HT1080 (cell line): ENCODE data around the genes PIGU, GGT7, GSS and EIF6.

DNA sequence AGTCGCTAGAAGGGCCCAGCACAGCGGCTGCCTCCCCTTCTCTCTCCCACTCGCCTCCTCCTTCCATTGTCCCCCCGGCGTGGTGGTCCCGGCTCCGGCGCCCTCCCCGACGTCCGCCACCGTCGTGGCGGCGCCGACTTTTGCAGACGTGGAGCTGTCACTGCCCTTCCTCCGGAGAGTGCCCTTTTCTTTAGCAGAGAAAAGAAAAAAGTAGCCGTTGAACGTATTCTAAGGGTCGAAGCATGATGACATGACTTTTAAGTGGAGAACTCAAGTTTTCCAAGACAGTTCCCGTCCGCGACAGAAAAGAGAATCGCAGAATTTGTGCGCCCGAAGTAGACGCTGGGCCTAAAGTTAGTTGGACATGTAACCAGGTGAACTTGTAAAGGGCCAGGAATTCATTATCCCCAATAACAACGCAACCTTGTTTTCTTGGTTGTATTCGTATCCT lies 774 bp downstream of the ITCH start:
RAMPAGE:
- cytosol, long total RNA: no peak
- long total RNA: no peak
- nucleus, long total RNA: no peak

DNA sequence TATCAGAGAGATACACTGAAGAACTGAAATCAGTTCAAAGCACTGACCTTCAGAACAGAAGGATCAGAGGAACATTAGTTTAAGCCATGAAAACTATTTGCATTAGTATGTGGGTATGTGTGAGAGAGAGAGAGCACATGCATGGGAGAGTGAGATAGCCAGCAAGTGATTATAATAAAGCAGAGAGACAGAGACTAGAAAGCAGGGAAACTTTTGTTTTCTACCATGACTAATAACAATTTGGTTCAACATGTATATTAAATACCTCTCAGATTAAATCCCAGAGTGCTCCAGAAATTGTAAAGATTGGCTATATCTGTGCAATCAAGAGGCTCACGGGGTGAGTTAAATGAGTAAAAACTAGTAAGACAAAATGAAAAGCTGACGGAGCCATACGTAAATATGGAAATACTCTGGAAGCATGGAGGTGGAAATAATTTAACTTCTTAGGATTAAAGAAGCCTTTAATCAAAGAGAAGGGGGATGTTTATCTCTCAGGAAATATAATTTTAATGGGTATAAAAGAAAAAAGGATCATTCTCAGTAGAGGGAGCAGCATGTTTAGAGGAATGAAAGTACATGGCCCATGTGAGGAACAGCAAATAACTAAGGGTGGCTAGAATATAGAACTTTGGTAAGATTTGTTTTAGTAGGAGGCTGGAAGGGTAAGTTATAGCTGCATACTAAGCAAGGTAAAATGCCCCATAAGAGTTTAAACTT lies 40.4 kb downstream of the ITCH start:
RAMPAGE:
- cytosol, long total RNA: no peak
- long total RNA: no peak
- nucleus, long total RNA: no peak

DNA sequence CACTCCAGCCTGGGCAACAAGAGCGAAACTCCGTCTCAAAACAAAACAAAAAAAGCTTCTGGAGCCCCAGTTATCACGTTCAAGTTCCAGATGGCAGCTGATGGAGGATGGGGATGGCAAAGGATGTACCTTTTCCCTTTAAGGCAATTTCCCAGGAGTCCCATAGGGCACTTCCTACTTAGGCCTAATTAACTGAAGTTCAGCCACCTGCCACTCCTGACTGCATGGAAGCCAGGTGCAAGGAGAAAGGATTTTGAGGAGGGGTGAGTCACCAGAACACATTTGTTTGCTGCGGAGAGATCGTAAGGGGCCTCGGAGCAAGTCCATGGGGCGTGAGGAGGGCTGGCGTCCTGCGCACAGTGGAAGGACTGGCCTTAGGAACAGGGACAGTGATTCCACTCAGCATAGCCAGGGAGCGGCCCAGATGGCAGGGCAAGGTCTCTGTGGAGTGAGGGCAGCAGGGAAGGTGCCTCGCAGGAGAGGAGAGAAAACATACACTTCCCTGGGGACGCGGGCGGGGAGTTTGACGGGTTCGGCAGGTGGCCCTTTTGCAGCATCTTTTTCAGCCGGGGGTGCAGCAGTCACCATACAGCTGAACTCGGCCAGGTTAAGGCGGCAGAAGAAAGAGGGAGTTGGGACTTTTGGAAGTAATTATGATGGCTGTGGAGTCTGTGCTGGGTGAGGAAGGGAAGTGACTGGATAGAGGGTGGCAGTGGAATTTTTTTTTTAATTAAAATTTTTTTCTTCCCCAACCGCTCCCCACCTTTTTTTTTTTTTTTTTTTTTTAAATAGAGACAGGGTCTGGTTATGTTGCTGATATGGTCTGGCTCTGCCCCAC lies 11.6 kb upstream of the MAP1LC3A start:
RAMPAGE:
- cytosol, long total RNA: no peak
- long total RNA: no peak
- nucleus, long total RNA: no peak

DNA sequence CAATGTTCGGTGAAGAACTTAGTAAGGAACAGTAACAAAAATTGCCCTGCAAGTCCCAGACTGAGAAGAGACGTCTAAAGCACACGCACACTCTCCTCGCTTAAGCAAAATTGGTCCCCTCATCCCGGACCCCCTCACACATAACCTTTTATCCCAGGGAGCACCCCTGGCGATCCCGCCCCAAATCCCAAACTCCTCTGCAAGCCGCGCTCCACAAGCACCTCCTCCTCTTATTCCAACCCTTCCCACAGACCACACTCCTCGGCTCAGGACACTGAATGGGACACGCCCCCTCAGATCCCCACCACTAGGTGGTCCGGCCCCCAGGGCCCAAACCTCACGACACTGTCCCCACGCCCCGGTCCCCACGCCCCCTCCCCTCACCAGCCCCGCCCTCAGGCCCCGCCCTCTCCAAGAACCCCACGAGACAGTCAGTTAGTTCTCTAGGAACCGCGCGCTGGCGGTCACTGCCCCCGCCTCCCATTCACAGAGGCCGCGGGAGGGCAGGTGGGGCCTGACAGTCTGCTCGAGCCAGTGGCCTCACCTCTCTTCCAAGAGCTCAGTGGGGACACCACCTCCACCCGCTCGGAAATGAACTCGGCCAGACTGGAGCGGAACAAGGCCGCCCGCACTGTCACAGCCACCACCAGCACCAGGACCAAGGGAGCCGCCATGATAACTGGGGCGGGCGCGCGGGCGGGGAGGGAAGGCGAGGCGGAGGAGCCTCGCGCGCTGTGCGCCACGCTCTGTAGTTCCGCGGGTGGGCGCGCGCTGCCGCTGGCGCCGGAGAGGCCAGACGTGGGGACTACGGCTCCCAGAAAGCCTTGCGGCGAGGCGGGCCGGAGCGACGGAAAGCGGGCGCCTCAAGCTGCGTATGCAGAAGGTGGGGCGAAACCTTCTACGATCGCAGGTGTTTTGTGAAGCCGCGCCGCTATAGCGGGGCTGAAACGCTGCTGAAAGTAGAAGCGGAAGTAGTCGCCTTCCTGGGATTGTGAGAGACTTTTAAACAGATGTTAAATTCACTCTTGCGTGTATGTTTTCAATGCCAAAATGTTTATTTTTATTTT lies at the start of gene PIGU:
TSS of gene PIGU (minus strand) at position 681 of the 1,067 bp plus-strand sequence.
RAMPAGE:
- cytosol, long total RNA: no peak
- long total RNA: start-site peak on the minus strand centred at position 694 of the sequence, 9 bp wide, 26 reads
- nucleus, long total RNA: start-site peak on the minus strand centred at position 692 of the sequence, 22 bp wide, 107 and 55 reads in 2 replicates

RAMPAGE:
- cytosol, long total RNA: no peak
- long total RNA: no peak
- nucleus, long total RNA: no peak
Observed at GRCh38 chr20:34713175-34713720, 9.1 kb downstream of the TP53INP2 start.

GRCh38 chr20:34731975-34732718 lies 28.0 kb downstream of the TP53INP2 start:
RAMPAGE:
- cytosol, long total RNA: no peak
- long total RNA: no peak
- nucleus, long total RNA: no peak

DNA sequence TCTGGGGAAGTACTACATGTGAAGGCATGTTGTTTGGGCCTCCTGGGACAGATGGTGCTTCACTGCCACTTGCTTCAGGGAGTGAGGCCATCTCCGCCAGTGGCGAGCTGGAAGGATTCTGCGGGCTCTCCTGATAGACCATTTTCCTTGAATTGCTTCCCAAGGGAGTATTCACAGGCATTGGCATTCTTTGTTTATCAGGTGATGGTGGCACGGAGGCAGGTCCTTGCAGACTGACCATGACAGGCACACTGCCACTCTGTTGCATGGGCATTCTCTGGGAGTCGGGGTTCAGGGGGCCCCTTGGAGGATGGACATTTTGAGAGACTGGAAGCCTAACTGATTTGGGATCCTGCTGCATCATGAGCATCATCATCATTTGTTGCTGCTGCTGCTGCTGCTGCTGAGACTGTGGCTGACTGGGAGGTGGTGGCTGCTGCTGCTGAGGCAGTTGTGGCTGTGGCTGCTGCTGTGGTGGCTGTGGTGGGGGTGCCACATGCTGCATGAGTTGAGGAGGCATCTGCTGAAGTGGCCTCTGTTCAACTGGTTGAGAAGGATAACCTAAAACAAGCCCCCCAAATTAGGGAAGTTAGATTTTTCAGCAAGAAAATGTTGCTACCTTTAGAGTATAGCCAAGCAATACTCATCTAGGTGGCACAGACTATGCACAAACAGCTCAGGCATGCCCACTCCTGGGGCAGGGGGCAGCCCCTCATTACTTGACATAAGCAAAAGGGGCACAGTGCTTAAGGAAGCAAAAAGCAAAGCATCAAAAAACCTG lies 38.8 kb downstream of the TP53INP2 start:
RAMPAGE:
- cytosol, long total RNA: no peak
- long total RNA: no peak
- nucleus, long total RNA: no peak

DNA sequence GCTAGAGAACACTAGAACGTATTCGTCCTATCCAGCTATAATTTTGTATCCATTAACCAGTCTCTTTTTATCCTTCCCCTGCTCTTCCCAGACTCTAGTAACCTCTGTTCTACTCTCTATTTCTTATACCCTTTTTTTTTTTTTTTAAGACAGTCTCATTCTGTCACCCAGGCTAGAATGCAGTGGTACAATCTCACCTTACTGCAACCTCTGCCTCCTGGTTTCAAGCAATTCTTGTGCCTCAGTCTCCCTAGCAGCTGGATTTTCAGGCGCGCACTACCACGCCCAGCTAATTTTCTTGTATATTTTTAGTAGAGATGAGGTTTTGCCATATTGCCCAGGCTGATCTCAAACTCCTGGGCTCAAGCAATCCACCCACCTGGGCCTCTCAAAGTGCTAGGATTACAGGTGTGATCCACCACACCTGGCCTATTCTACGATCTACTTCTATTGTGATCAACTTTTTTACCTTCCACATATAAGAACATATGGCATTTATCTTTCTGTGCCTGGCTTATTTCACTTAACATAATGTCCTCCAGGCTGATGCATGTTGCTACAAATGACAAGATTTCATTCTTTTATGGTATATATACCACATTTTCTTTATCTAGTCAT lies 20.4 kb downstream of the NCOA6 start:
RAMPAGE:
- cytosol, long total RNA: no peak
- long total RNA: no peak
- nucleus, long total RNA: no peak

DNA sequence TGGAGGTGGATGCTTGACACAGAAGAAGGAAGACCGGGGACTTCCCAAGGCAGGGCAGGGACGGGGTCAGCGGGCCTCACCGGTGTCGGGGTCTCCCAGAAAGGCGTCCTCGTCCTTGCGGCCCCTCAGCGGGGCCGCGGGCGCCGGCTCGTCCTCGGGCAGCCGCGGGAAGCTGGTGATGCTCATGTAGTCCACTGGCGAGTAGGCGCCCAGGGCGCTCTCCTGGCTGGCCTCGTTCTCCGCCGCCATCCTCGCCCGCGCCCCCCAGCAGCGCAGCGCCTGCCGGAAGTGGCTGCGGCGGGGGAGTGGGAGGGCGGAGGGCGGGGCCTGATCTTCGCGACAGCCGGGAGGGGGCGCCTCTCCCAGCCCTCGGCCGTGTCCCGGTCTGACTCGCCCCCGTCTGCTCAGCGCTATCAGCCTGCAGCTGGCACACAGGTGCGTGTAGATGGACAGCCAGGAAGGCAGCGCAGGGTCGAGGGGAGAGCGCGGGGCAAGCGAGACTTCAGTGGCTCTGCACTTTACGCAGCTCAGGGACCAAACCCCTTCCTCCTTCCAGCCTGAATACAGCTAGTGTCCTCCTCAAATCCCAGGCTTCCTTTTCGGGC lies at the start of gene GGT7:
TSS of gene GGT7 (minus strand) at position 290 of the 605 bp plus-strand sequence.
RAMPAGE:
- cytosol, long total RNA: no peak
- long total RNA: no peak
- nucleus, long total RNA: no peak

GRCh38 chr20:34953047-34953549 lies 2.5 kb downstream of the GSS start:
RAMPAGE:
- cytosol, long total RNA: no peak
- long total RNA: no peak
- nucleus, long total RNA: no peak

DNA sequence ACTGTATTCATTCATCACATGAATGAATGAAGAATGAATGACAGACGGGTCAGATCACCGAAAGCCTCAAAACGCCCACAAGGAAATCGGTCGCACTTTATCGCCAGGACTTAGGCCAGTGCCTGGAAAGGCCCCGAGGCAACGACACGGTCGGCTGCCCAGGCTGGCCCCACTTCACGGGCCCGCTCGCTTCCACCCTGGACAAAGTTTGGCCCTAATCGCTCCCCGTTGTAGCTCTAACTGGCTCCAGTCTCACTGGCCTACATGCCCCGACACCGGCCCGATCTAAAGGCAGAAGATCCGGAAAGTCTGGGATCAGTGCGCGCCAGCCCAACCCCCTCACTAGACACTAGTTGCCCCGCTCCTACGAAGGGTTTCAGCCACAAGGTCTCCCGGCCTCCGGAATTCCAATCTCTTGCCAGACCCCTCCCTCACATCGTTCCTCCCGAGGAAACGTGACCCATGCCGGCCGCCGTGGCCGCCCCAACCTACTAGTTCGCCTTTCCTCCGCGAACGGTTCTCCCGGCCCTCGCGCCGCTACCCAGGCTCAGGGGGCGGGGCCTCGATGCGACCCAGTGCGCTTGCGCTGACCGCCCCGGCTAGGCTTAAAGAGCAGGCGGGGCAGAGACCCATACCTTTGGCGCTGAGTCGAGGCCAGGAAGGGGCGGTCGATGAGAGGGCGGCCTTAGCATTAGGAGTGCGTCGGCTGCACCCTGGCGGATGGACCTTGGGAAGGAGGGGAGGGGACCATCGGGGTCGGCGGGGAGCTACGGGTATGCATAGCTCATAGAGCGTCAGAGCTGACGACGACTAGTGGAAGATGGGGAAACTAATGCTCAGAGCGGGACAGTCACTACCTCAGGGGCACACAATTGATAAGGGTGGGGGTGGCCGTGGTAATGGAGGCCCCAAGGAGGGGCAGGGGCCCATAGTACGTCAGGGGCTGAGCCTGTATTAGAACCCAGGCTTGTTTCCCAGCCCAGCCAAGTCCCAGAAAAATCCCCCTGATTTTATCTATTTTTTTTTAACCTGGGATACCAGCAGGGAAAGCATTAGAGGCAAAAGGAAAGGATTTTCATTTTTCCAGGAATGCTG lies at the start of gene GSS:
TSS of gene GSS (minus strand) at position 572 of the 1,095 bp plus-strand sequence.
RAMPAGE:
- cytosol, long total RNA: start-site peak on the minus strand centred at position 538 of the sequence, 54 bp wide, 809 and 868 reads in 2 replicates
- long total RNA: start-site peak on the minus strand centred at position 532 of the sequence, 43 bp wide, 272 reads
- nucleus, long total RNA: no peak

GRCh38 chr20:34983780-34984473 lies 28.3 kb downstream of the MYH7B start:
RAMPAGE:
- cytosol, long total RNA: no peak
- long total RNA: no peak
- nucleus, long total RNA: no peak

DNA sequence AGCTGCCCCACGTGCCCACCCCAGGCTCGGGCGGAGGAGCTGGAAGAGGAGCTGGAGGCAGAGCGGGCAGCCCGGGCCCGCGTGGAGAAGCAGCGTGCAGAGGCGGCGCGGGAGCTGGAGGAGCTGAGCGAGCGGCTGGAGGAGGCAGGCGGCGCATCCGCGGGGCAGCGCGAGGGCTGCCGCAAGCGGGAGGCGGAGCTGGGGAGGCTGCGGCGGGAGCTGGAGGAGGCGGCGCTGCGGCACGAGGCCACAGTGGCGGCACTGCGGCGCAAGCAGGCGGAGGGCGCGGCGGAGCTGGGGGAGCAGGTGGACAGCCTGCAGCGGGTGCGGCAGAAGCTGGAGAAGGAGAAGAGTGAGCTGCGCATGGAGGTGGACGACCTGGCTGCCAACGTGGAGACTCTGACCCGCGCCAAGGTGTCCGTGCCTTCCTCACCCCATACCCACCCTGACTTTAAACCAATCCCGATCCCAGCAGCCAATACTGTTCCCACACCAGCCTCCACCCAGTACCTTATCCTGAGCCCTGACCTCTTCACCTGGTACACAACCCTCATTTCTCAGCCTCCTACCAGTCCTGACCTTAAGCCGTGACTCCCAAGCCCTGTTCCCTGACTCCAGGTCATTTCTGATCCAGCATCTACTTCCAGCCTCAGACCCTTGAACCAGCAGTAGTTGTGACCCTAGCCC lies 41.7 kb downstream of the MYH7B start:
RAMPAGE:
- cytosol, long total RNA: no peak
- long total RNA: no peak
- nucleus, long total RNA: no peak

DNA sequence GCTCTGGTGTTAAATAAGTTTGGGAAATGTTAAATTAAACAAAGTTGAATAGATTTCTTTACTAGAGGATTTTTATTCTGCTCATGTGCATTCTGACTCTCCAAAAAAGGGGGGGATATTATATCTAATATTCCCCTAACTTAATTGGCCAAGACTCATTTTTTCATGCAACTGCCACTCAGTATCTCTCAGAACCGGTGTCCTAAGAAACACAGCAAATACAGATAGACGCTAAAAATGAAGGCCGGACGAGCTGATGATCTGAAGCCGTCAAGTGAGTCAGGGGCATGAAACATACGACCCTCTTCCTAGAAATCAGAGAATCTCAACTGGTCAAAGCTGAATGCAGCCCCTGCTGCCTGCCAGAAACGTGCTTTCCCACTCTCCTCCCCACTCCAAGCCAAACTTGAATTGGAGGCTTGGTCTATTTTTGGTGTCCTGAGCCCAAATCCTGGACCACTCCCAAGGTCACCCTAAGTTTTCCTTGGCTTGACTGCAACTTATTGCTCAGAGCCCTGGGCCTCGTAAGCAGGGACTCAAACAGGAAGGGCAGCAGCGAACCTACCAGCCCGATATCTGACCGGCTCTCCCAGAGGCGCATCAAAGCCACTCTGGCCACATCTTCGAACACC lies 12.8 kb downstream of the EDEM2 start:
RAMPAGE:
- cytosol, long total RNA: no peak
- long total RNA: no peak
- nucleus, long total RNA: no peak

RAMPAGE:
- cytosol, long total RNA: no peak
- long total RNA: no peak
- nucleus, long total RNA: no peak
Observed at GRCh38 chr20:35176143-35176699, 4.3 kb downstream of the PROCR start.

DNA sequence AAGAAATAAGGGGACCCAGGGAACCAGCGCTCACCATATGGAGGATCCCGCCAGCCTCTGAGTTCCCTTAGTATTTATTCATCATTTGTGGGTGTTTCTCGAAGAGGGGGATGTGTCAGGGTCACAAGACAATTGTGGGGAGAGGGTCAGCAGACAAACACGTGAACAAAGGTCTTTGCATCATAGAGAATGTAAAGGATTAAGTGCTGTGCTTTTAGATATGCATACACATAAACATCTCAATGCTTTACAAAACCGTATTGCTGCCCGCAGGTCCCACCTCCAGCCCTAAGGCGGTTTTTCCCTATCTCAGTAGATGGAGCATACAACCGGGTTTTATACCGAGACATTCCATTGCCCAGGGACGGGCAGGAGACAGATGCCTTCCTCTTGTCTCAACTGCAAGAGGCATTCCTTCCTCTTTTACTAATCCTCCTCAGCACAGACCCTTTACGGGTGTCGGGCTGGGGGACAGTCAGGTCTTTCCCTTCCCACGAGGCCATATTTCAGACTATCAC lies 15.6 kb downstream of the MMP24OS start:
RAMPAGE:
- cytosol, long total RNA: no peak
- long total RNA: no peak
- nucleus, long total RNA: no peak

DNA sequence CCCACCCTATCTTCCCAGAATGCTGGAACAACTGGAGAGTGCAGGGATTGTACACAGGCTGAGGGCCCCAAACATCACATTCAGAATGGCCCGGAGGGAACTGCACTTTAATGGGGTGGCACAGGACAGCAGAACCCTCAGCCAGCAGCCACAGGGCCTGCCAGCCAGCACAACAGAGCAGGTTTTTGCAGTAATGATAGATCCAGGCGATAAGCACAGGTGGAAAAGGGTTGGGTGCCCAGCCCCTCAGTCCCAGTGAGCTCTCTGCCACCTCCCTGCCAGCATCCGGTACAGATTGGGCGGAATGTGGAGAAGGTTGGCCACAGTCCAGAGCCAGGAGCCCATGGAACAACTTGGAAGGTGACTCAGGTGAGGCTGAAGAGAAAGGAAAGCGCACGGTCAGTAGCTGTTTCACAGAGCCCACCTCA lies 924 bp upstream of the MMP24OS start:
RAMPAGE:
- cytosol, long total RNA: no peak
- long total RNA: no peak
- nucleus, long total RNA: no peak

DNA sequence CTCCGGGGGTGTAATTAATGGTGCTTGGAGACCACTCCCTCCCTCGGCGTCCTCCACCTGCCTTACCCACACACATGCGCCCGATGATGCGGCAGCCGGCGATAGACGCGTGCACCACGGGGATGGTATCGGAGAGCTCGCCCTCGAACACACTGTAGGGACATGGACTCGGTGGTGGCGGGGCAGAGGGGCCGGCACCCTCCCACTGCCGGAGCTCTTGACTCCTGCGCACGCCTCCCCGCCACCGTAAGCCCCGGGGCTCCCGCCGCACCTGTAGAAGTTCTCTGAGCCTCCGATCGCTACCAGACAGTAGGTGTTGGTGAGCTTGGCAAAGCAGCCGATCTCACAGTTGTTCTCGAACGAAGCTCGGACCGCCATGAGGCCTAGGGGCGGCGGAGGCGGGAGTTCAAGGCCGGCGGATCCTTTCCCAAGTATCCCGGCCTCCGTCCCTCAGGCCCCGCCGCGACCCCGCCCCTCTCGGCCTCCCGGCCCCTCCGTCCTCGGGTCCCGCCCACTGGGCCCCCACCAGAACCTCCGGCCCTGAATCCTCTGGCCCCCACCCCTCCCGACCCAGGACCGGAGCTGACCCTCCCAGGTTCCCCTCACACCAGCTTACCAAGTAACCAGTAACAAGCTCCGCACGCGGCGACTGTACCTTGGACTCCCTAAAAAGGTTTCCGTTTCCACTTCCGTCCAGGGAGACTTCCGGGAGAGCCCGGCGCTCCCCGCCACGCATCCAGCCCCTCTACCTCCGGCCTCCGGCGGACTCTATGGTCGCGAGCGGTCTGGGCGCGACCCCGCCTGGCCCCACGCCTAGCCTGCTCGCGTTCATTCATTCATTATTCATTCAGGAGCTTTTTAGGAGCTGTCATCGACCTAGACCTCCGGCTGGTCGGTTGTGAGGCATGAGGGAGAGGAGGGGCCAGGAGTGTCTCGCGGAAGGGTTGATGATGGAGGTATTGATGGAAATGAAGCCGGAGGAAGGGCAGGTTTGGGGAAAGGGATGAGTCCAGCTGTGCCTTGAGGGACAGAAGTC lies at the start of gene EIF6:
TSS of gene EIF6 (minus strand) at position 663 of the 1,036 bp plus-strand sequence.
RAMPAGE:
- cytosol, long total RNA: start-site peak on the minus strand centred at position 433 of the sequence, 66 bp wide, 188 and 339 reads in 2 replicates; start-site peak on the minus strand centred at position 653 of the sequence, 53 bp wide, 466 and 893 reads in 2 replicates
- long total RNA: start-site peak on the minus strand centred at position 426 of the sequence, 99 bp wide, 316 reads; start-site peak on the minus strand centred at position 646 of the sequence, 43 bp wide, 473 reads
- nucleus, long total RNA: start-site peak on the minus strand centred at position 452 of the sequence, 48 bp wide, 65 and 24 reads in 2 replicates; start-site peak on the minus strand centred at position 663 of the sequence, 46 bp wide, 230 and 102 reads in 2 replicates

DNA sequence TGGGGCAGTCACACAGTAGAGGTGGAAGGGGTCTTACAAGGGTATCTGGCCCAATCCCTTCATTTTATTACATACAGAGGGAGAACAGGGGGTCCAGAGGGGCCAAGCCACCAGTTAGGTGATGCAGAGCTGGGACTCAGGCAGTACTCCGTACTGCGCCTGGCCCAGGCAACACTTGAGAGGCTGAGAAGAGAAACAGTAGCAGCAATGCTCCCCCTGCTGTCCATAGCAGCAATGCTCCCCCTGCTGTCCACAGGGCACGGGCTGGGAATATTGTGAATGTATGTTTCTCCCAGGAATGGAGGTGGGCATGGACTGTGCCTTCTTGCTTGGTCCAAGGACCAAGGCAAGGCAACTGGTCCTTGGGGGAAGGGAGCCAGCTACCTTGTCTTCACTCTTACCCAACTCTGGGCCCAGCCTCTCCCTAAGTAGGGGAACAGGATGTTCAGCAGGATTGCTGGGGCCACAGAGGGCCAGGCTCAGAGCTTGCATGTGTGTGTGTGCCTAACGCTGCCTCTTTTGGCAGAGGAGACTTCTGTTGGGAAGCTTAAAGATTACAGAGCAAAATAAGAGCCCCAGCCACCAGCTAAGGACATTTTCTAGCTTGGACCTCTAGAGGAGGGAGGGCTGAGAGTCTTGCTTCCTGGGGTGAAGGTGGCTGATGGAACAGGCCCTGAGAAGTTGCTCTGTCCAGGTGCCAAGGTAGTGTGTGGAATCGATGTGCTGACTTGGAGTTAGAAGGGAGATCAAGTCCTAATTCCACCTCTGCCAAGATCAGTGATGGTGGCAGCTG lies 14.9 kb upstream of the FAM83C start:
RAMPAGE:
- cytosol, long total RNA: no peak
- long total RNA: no peak
- nucleus, long total RNA: no peak

GRCh38 chr20:35318993-35319682 lies 26.9 kb upstream of the FAM83C start:
RAMPAGE:
- cytosol, long total RNA: no peak
- long total RNA: no peak
- nucleus, long total RNA: no peak